ENCODE measurements around a stretch of chr19.

DNA sequence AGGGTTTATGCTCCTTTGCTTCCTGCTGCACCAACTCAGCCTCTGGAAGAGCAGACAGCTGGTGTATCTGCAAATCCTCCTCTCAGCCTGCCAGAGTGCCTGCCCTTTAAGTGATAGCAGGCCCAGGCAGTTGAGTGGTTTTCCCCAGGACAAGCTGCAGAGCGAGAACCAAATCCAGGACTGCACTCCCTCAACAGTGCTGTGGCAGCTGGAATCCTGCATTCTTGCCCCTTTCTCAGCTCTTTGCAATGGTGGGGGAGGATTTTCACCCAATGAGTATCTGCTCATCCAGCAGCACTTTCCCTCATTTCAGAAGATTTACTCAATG lies 85.5 kb downstream of the ZNF429 start:
- PRO-cap, result no peak

GRCh38 chr19:21593753-21594309 lies 88.4 kb downstream of the ZNF429 start:
- PRO-cap, result no peak

DNA sequence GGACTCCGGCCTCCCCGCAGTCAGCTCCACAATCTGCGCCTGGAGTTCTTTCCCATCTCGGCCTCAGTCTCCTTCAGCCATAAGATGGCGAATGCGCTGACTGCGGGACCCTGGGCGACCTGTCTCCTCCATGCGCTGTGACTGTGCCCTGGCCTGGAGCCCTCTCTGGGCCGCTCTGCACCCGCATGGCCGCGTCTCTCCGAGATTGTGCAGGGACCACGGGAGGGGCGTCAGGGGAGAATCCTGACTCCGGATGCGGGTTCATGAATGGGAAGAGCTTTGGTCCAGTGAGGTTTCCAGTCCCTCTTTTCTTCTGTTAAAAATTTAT lies 351 bp downstream of the ZNF729 start:
- PRO-cap, result no peak

DNA sequence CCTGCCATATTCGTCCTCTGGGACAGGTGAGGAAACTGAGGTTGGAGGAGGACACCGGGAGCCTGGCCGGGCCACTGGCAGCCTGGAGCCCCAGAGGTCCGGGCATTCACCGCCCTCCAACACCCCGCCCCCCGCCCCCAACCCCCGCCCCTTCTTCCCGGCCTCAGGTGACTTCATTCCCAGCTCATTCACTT lies 5.1 kb upstream of the ZNF98 start:
- PRO-cap, result no peak

DNA sequence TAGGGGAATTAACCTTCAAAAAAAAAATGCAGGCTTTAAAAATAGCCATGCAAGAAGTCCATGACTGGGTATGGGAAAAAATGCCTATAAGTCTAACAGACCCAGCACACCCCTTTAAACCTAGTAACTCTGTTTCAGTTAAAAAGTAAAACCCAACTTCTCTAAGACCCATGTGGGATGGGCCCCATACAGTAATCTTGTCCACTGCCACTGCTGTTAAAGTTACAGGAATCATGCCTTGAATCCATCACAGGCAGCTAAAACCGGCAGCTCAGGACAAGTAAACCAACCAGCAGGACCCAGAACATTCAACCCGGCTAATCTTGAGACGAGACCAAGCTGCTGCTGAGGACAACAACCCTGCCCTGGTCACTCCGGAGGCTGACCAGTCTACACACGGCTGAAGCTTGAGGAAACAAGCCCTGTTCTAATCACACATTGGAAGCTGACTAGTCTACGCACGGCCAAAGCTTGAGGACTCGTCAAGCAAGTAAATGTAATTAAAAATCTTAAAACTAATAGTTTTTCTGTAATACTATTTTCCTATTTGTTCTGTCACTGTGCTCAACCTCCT lies 105.2 kb upstream of the ZNF492 start:
- PRO-cap, result no peak

DNA sequence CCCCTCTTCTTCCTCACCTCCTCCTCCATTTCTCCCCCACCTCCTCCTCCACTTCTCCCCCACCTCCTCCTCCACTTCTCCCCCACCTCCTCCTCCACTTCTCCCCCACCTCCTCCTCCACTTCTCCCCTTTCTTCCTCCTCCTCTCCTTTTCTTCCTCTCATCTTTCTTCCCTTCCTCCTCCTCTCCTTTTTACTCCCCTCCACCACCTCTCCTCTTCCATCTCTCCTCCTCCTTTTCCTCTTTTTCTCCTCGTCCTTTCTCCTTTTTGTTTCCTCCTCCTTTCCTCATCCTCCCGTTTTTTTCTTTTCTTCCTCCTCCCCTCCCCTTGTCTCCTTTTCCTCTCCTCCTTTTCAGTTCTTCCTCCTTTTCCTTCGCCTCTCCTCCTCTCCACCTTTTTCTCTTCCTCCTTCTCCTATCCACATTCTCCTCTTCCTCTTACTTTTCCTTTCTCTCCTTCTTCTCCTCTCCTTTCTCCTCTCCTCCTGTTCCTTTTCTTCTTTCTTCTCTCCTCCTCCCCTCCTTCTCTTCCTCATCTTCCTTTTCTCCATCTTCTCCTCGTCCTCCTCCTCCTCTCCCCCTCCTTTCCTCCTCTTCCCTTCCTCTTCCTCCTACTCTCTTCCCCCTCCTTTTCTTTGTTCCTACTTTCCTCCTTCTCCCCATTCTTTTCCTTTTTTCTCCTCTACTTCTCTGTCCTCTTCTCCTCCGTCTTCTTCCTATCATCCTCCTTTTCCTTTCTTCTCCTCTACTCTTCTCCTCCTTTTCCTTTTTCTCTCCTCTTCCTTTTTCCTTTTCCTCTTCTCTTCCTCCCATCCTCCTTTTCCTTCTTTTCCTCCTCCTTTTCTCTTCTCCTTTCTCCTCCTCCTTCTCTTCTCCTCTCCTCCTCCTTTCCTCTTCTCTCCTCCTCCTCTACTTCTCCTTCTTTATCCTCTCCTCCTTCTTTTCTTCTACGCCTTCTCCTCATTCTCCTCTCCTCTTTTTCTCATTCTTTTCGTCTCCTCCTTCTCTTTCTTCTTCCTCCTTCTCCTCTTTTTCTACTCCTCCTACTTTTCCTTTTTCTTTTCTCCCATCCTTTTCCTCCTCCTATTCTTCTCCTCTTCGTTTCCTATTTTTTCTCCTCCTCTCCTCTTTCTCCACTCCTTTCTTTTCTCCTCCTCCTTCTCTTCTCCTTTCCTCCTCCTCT lies 72.1 kb downstream of the ZNF91 start:
- PRO-cap, result no peak

DNA sequence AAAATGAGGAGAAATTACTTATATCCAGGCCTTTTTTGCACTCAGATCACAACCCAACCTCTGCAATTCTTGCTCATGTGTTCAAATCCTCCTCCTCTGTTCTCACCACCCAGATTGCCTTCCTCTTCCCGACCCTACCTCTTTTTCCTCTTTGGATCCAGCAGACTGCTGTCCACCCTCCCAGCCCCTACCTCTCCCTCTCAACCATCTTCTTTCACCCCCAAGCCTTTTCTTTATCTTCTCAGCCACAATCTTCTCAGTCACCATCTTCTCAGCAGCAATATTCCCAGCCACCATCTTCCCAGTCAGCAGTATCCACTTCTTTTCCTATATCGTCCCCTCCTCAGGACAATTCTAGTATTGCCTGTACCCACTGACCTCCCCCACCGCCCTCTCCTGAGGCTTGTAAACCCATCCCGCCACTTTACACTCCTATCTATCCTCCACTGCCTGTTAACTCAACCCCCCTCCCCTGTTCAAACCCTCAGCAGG lies 49.8 kb downstream of the ZNF91 start:
- PRO-cap, result no peak

DNA sequence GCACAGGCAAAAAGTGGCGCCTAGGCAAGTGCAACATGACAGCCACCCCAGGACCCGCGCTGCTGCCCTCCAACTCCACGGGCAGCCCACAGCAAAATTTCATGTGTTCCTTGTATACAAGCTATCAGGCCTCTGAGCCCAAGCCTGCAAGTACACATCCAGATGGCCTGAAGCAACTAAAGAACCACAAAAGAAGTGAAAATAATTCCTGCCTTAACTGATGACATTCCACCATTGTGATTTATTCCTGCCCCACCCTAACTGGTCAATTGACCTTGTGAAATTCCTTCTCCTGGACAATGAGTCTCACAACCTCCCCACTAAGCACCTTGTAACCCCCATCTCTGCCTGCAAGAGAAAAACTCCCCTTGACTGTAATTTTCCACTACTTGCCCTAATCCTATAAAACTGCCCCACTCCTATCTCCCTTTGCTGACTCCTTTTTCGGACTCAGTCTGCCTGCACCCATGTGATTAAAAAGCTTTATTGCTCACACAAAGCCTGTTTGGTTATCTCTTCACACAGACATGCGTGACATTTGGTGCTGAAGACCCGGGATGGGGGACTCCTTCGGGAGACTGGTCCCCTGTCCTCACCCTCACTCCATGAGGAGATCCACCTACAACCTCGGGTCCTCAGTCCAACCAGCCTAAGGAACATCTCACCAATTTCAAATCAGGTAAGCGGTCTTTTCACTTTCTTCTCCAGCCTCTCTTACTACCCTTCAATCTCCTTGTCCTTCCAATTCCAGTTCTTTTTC lies 137.5 kb downstream of the ZNF675 start:
- PRO-cap, result no peak

DNA sequence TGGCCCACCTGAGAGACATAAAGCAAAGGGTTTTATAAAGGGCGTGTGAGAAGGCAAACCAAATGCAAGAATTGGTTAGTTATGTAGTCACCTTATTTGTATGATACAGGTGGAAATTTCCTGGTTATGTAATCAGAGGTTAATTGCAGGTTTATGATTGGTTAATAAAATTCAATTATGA lies 952 bp downstream of the RPSA2 start:
- PRO-cap, result no peak

GRCh38 chr19:23764730-23765661 lies 2.2 kb downstream of the RPSA2 start:
- PRO-cap, result no peak

DNA sequence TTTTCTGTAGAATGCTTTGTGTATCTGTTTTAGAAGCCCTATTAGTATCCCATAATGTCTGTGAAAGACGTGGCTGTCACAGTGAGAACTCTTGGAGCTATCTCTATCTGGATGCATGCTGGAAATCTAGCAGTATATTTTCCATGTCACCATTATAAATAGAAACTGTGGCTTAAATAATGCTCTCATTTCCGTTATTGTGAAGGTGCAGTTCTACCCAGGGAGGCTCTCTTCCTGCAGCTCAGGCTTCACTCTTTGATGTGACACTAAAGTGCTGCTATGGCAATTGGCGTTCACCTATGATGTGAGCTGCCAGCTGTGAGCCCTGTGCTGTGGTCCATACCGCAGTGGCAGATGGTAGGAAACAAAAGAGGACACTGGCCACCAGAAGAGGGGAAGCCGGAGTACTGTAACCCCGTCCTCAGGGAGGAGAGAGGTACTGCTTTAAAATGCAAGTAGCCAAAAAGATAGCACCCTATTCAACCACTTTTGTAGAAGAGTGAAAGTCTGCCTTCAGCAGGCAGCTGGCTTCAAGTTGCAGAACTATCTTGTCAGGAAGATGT lies 36.5 kb downstream of the RPSA2 start:
- PRO-cap, result no peak

- PRO-cap, result no peak
Measured at GRCh38 chr19:27772463-27773110, 1440.4 kb downstream of the UQCRFS1 start.

DNA sequence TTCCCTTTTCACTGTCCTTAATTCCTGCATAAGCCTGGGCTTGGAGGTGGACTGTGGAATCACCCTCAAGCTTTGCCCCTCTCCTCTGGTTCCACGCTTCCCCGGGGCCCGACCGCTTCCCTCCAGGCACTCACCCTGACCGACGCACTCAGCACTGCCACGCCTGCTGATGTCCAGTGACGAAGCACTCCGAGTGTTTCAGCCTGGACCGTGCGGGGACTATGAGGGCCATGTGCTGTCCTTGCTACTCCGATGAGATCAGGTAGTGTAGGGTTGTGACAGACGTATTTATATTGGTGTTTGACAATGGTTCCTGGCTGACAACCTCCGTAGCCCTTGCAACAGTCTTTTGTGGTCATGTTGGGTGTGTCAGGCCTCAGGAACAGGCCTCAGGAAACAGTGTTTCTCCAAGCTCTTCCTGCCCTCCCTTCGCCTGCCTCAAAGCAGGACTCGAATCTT lies 223.8 kb downstream of the UQCRFS1 start:
- PRO-cap, result no peak

GRCh38 chr19:29099222-29099602 lies 113.7 kb downstream of the UQCRFS1 start:
- PRO-cap, result no peak

- PRO-cap, result no peak
Measured at GRCh38 chr19:29623707-29624321, 17.7 kb downstream of the POP4 start.

- PRO-cap, result no peak
Measured at GRCh38 chr19:29706378-29707218, 8.5 kb downstream of the C19orf12 start.

- PRO-cap, result no peak
Measured at GRCh38 chr19:30235940-30236516, 136.2 kb upstream of the ZNF536 start.

DNA sequence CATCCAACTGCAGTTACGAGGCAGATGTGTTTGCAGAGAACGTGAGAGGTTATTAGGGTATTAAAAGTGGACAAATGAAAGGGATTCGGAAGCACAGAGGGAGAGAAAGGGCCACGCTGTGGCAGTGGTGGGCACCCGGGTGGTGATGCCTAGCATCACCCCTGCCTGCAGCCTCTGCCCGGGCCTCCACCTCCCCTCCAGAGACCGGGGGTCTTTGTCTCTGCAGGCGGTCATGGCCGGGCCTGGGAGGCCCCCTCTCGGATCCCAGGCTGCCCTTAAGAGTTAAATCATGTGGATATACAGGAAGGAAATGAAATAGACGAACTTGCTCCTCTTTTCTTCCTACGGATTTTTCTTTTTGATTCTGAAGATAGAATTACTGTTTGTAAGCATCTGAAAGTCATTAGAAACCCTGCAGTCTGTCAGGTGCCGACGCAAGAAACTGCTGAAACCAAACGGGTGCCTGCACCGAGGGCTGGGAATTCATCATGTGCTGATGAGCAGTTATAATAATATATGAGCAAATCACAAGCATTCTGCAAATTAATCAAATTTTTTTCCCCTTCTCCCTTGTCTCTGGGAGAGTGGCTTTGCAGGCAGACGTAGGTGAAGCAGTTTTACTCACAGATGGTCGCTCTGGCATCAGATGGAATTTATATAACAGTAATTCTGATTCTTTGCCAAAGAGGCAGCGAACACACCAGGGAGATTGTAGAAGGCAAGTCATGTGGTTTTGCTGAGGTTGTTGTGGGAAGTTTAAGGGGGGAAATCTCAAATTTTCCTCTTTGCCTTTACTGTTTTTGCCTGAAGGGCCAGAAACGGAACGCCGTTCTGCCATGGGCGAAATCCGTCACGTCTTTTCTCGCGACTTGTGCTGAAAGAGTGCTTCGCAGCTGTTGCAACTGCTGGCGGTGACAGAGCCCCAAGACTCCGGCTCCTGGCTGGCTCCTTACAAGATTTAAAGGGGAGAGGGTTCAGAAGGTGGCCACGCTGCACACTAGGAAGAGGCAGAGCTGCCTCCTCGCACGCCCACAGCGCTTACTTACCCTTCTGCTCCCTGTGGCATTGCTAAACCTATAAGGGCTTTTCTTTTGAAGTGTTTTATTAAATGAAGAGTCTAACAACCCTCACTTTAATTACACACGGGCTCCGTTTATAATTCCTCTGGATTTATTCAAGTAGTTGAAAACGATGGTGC lies 320.0 kb downstream of the ZNF536 start:
- PRO-cap, result no peak

- PRO-cap, result no peak
Measured at GRCh38 chr19:32018102-32018724, 327.2 kb upstream of the ZNF507 start.

DNA sequence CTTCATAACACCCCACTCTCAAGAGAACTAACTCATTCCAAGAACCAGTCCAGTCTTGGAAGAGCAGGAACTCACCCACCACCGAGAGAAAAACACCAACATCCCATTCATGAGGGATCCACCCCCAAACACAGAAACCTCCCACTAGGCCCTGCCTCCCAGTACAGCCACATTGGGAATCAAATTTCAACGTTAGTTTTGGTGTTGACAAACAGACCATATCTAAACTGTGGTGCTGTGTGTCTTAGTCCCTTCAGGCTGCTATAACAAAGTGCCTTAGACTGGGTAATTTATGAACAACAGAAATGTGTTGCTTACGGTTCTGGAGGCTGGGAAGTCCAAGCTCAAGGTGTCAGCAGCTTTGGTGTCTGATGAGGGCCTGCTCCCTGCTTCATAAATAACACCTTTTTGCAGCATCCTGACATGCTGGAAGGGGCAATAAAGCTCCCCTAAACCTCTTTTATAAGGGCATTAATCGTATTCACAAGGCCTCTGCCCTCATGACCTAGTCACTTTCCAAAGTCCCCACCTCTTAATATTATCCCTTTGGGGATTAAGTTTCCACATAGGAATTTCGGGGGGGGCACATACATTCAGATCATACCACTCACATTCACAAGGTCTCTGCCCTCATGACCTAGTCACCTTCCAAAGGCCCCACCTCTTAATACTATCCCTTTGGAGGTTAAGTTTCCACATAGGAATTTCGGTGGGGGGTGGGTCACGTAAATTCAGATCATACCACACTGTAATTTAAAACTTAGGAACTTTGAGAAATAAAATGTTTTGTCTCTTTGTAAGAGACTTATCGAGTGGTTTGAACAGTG lies 27.4 kb downstream of the ZNF507 start:
- PRO-cap, result no peak

Data from jejunum (tissue), 1 donor.